ENCODE results near the genes FRA10AC1 and ACSM6.

GRCh38 chr10:92180474-92181183 lies 110.2 kb downstream of the CPEB3 start:
- PRO-cap = no peak

DNA sequence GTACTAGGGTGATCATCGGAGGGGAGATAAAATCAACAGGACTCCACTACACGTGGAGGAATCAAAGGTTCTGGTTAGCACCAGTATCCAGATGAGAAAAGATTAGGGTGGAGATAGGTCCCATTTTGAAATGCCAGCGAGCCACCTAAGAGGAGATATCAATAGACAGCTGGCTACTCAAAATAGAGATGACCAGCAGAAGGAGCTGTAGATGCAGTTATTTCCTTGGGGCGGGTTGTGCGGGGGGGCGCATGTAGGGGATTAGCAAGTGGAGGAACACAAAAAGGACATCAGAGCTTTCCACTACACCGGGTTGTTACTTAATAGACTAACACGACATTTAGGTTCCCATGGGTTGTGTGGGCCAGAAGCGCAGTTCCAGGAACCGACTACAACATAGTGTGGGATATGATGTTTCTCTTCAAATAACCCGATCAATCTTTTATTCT lies 2.2 kb upstream of the KIF11 start:
- PRO-cap = no peak

GRCh38 chr10:92688670-92689545 lies 847 bp upstream of the HHEX start:
- PRO-cap = no peak

DNA sequence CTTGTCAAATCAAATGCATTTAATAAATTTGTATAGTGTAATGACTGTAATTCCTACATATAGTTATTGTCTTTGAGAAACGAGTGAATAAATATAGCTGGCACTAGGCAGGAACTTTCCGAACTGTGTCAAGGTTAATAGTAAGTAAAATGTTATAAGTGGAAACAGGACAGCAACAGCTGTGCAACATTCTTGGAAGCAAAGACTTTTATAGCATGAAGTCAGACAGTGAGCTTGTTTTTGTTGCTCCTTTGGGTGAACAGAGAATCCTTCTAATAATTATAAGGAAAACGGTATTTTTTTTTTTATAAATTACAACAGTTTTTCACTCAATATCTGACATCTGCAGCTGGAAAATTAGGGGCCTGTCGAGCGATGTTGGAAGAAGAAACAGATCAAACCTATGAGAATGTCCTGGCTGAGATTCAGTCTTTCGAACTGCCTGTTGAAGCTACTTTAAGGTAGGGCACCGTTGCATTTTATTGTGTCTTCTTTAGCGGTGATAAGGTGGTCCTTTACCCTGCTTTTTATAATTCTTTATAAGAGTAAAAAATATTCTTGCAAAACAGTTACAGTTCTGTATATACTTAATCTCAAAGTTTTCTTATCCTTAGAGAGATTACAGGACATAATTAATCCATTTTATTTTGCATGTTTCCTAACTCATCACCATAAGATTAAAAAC lies 13.8 kb upstream of the EXOC6 start:
- PRO-cap = no peak

DNA sequence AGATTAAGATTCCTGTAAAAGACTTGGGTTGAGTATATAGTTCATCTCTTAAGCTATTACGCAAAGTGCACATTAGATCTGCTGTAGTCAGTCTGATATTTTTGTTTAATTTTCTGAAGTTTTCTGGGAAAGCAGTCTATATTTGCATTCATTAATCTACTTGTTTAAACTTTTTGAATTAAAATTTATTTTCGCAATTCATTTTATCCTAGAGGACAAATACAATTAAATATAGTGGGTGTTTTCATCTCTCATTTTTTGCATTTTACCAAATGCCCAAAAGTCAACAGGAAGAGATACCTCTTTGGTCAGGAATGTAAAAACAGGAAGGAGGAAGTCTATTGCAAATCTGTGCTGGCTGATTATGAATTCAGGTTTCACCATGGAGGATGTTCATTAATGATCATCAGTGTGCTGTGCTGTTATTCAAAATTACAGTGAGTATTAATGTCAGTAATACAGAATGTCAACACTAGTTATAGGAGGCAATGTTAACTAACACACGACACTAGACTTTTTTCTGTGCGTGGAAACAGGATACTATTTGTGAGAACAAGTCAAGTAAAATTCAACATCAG lies 24.6 kb downstream of the EXOC6 start:
- PRO-cap = no peak

GRCh38 chr10:93198816-93199616 lies 125.3 kb downstream of the CYP26A1 start:
- PRO-cap = unidirectional peak, plus-strand start at chr10:93199381

GRCh38 chr10:93438191-93438872 lies 43.8 kb downstream of the MYOF start:
- PRO-cap = no peak

DNA sequence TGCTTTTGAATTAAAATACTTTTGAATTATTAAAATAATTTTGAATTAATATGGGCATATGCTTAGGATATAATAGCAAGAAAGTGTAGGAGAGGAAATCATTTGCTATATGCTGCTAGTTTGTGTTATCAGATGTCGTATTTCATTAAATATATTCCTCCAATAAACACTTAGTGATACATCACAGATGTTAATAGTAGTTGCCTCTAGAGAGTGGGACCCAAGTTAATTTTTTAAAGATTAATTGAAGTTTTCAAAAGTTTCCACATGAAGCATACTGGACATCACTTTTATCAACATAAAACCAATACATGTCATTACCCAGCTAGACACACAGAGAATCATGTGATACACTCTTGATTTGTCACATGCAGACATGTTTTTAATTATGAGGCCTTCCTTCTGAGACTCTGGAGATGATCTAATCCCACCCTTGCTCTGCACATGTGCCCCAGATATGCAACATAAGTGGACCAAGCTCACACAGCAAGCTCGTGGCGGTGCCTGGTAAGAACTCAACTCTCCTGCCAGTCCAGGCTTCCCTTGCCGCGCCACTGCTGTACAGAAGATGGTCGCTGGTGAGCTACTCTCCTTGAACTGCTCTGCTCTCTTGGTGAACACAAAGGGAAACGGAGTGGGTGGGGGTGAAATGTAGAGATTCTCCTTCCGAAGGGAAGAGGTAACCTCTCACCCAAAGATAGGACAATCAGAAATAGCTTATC lies 25.8 kb downstream of the MYOF start:
- PRO-cap = no peak

- PRO-cap = no peak
Measured at GRCh38 chr10:93473920-93474773, 8.0 kb downstream of the MYOF start.

DNA sequence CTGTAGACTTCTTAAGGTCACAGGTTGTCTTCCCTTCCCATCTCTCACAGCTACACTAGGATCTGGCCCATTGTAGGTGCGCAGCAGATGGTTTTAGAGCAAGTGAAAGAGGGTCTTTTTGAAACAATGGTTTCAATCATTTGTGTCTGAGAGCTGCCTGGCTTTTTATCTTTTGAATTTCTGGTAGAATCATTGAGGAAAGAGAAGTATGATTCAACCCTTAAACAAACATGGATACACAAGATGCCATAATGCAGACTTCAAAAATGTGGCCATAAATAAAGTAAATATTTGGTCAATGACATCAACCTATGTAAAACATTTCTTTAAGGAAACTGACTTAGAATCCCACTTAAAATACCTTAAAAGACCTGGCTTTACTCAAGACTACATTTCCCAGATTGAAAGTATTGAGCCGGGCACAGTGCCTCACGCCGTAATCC lies 17.8 kb upstream of the FFAR4 start:
- PRO-cap = no peak

DNA sequence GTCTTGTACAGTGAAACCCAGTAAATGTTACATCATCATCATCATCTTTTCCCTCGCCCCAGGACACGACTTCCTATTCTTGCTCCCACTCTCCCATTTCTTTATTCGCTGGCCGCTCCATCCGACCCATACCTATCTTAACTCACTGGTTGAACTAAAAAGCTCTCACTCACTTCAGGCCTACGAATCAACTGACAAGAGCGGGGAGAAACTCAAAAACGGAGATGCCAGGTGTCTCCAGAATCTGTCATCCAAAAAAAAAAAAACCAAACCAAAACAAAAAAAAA lies 448 bp downstream of the FRA10AC1 start:
- PRO-cap = no peak

- PRO-cap = bidirectional peak, plus-strand start at chr10:93702693, minus-strand start at chr10:93702545
Measured at GRCh38 chr10:93702288-93703215, at the start of gene FRA10AC1. TSS of gene FRA10AC1 (minus strand) at chr10:93702592.

DNA sequence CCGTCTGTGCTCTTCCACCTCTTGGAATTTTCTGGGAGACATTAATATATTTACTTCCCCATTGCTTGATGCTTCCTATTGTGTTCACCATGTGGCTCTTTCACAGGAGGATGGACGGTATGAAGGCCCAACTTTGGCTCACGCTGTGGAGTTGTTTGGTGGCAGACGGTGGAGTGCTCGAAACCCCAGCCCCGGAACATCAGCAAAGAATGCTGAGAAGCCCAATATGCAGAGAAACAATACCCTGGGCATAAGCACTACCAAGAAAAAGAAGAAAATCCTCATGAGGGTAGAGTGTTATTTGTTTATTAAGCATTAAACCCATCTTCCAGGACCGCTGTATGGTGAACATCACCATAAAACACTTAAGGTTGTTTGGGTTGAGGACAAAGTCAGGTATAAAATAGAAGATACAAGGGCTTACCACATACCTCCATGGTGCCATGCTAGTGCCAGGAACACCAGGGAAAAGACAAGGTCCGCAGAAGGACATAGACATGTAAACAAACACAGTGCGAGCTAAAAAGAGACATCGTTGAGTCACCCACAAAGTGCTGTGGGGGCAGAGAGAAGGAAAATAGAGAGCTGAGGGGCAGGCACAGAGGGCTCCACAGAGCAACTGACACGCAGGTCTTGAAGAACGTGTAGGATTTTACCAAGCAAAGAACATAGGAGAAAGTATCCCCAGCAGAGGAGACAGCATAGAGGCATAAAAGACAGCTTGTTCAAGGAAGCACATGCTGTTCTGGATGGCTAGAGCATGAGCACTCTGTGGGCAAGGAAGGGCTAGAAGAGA lies 110.3 kb downstream of the NOC3L start:
- PRO-cap = no peak

DNA sequence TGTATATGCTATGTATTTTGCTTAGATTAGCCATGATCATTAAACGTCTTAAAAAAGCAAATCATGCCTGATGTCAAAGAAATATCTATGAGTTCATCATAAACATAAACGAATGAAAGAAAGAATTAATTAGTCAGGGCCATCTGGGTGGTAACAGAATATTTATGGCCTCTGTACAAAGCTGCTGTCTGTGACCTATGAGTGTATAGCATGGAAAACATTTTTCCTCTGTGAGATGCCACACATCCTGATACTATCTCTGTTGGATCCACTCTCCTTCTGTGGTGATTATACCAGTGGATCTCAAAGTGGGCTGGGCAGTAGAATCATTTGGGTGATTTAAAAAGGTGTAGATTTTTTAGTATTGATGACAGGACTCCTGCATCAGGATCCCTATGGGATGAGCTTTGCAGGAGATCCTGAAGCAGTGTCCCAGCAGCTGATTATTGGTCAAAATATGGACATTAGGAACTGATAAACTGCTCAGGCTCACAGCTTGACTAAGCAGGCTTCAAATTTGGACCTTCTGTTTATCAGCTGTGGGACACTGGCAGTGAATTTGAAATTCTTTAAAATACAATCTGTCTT lies 3.5 kb downstream of the CYP2C18 start:
- PRO-cap = no peak

DNA sequence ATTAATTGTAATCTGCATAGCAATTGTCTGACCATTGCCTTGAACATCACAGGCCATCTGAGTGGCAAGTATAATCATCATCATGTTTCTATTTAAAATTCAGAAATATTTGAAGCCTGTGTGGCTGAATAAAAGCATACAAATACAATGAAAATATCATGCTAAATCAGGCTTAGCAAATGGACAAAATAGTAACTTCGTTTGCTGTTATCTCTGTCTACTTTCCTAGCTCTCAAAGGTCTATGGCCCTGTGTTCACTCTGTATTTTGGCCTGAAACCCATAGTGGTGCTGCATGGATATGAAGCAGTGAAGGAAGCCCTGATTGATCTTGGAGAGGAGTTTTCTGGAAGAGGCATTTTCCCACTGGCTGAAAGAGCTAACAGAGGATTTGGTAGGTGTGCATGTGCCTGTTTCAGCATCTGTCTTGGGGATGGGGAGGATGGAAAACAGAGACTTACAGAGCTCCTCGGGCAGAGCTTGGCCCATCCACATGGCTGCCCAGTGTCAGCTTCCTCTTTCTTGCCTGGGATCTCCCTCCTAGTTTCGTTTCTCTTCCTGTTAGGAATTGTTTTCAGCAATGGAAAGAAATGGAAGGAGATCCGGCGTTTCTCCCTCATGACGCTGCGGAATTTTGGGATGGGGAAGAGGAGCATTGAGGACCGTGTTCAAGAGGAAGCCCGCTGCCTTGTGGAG lies 3.3 kb downstream of the CYP2C9 start:
- PRO-cap = no peak

DNA sequence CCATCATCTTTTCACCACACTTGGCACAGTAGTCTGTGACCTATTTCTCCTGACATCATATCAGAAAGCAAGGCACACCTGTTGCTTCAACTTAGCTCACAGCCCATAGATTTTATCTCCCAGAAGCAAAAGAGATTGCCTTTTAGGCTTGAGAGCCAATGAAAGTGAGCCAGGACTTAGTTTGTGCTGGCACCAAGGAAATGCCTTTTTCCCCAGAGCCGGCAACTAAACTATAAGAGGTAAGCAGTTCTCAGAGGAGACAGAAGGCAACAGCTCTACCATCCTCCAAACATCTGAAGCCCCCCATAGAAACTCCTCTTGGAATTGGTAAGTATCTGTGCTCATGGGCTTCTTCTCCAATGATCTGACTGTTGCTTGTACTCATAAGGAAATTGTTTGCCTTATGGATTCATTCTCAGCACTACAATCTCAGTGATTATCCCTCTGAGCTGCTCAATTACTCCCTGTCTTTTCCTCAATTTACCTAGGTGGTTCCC lies at the start of gene ACSM6:
TSS of gene ACSM6 (plus strand) at position 262 of the 497 bp plus-strand sequence.
- PRO-cap = no peak

GRCh38 chr10:95237503-95238463 lies 43.7 kb downstream of the ACSM6 start:
- PRO-cap = no peak

GRCh38 chr10:95275946-95276271 lies 14.9 kb downstream of the PDLIM1 start:
- PRO-cap = no peak

GRCh38 chr10:95351060-95351335 lies 60.2 kb upstream of the PDLIM1 start:
- PRO-cap = no peak

DNA sequence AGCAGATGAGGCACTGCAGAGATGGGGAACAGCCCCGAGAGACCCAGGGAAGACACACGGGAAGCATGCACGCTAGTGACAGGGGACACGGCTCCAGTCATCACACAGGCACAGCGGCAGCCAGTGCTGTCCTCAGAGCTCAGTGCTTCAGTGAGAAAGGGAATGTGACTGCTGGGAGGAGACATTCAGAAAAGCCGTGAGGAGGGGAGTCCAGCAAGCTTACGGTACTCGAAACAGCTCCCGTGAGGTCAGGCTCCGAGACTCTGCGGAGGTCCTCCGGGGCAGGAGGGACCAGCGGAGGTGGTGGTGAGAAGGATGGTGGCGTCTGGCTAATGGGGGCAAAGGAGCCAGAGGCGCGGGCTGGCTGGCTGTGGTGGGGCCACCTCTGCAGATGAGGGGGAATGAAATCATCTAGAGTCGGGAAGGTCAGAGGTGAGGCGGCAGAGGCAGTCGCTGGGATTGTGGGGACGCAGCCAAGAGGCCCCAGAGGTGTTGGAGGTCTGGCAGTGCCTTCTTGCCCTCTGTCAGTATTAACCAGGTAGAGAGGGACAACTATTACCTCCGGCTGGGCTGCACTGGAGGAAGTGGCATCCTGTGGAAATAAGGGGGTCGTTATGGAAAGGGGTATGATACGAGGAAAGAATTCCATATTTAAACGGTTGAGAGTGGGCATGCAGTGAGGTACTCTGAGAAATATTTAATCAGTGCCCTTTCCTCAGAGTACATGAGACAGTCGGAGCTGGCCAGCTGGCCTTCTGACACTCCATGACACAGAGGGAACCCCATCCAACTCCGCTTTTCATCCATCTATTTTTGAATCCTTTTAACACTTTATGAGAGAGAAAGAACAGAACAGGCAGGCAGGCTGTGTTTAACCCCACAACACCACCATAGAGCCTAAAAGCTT lies 123.7 kb upstream of the PDLIM1 start:
- PRO-cap = unidirectional peak, minus-strand start at position 699 of the sequence